Monocyte (primary cell): ENCODE data around the gene GNPDA1.

GRCh38 chr5:142011878-142012917 is 629 bp downstream of the GNPDA1 start:
- PRO-cap, 2 experiments, result no peak in any of the 2 experiments

DNA sequence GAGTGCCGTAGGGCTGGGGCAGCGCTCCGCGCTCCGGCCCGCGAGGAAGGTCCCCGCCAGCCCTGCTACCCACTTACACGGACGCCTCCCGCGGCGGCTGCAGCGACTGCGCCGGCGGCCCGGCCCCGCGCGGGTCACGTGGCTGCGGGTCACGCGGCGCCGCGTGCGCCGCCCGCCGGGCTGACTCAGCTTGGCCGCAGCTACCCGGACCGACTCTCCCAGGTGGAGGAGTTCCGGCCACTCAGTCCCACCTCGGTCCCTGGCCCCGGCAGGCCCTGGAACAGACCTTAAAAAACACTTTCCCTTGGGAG is at the start of gene GNPDA1:
GNPDA1 (minus strand) TSS at position 110 of the 311 bp plus-strand sequence.
- PRO-cap, 2 experiments, result peak in 2 of 2 experiments; most common plus-strand start position 244 of the sequence (in 2); most common minus-strand start position 75 of the sequence (in 1)

- PRO-cap, 2 experiments, result no peak in any of the 2 experiments
Measured at GRCh38 chr5:142015714-142016691, 3.2 kb upstream of the GNPDA1 start.

DNA sequence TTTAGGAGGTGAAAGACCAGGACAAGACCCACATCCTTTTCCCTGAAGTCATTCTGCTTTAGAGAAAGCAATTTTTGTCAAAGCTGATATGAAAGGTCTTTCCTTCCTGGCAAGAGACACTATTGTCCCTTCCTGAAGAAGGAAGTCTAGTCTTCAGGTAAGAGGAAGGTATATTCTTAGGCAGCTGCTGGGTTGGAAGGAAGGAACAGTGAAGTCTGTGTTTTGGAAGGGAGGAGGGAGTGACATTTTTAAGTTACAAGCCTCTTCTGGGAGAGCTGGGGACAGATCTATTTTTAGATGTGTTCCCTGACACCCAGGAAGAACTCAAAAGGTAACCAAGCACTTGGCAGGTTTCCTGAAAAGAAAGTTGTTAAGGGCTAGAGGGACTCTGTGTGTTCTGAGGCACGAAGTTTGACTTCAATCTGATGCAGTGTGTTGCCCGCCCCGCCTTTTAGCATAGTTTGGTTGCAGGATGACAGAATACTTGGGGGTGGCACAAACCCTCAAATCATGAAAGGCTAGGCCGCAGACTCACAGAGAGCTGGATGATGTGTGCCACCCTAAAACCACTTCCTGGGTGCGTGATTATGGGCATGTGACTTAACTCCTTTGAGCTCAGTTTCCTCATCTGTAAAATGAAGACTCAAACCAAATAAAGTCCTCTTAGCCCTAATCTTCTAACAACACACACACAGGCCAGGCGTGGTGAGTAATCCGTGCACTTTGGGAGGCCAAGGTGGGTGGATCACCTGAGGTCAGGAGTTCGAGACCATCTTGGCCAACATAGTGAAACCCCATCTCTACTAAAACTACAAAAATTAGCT is 13.0 kb upstream of the NDFIP1 start:
- PRO-cap, 2 experiments, result no peak in any of the 2 experiments

GRCh38 chr5:142097636-142098363 is 10.8 kb upstream of the NDFIP1 start:
- PRO-cap, 2 experiments, result no peak in any of the 2 experiments

- PRO-cap, 2 experiments, result no peak in any of the 2 experiments
Measured at GRCh38 chr5:142104475-142105016, 4.0 kb upstream of the NDFIP1 start.

- PRO-cap, 2 experiments, result peak in 2 of 2 experiments; most common plus-strand start chr5:142108453 (in 1); most common minus-strand start chr5:142108688 (in 2)
Measured at GRCh38 chr5:142108242-142108718, 299 bp upstream of the NDFIP1 start.

- PRO-cap, 2 experiments, result no peak in any of the 2 experiments
Measured at GRCh38 chr5:142114664-142115054, 6.1 kb downstream of the NDFIP1 start.

GRCh38 chr5:142131732-142132151 is 23.2 kb downstream of the NDFIP1 start:
- PRO-cap, 2 experiments, result no peak in any of the 2 experiments

DNA sequence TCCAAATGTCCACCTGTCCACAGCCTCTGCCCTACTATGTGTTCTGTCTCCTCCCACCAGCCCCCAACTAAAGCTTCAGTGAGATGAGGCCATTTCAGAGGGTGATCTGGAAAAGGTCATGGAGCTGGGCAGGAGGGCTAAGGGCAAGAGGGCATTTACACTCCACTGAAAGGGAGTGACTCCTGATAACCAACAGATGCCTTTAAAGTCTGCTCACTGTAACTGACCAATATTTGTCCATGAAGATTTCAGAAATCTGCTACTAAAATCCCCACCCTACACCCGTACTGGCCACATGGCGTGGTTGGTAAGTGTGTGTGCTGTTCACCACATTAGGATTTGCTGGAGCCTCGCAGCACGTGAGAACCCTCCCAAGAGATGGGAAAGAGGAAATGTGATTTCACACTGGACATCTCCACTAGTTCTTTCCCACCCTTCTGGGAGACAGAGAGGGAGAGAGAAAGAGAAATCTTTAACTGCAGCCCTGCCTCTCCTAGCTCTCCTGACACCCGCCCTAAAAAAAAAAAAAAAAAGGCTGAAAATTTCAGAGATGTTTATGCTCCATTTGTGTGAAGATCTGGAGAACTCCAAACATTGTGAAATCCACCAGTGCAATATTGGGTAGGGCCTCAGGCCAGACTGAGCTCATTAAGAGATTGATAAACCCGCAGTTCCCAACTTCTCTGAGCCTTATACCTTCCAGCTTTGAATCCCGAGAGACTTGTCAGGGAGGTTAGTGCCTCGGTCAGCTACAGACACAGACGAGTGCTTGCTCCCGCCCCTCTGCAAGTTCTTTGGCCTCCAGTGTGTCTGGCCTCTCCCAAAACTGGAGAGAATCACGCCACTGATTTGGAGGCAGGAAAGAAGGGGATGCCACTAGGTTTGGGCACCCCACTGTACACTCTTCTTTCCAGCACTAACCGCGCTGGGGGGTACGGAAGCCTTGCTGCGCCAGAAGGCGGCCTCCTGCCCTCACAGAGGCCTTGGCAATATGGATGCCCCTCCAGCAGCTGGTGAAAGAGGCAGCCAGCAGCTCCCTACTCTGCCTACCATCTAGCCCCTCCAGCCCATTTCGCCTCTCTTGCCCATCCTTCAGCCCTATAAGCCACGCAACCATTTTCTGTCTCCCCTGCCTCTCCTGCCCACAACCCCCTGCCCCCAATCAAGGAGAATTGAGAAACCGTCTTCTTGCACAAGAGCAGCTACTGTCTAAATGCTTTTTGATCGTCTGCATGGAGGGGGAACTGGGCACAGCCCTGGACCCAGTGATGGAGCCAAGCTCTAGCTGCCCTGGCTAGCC is 1.8 kb downstream of the SPRY4 start:
- PRO-cap, 2 experiments, result no peak in any of the 2 experiments

DNA sequence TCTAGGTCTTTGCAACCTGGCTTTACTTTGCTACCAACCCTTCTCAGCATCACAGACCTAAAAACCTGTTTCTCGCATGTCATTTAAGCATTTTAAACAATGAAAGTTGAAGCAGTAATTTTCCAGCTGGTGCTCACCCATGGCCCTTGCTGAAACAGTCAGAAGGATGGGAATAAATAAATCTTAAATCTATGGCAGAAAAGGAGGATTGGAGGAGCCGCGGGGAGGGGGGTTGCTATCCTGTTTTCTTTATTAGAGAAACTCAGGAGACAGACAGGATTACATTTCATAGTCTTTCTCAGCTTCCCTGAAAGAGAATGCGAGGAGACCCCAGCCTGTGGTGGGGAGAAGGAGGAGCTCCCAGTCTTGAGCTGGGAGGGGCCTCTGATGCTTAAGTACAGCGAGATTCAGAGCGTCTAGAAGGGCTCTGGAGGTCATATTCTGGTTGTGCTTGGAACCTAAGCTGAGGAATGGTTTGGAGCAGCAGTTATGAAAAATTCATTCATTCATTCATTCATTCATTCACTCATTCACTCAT is 2.2 kb upstream of the SPRY4 start:
- PRO-cap, 2 experiments, result no peak in any of the 2 experiments

GRCh38 chr5:142342106-142342915 is 17.5 kb upstream of the SPRY4 start:
- PRO-cap, 2 experiments, result no peak in any of the 2 experiments

GRCh38 chr5:142441491-142442139 is 116.8 kb upstream of the SPRY4 start:
- PRO-cap, 2 experiments, result no peak in any of the 2 experiments

GRCh38 chr5:142548983-142549234 is 137.0 kb downstream of the FGF1 start:
- PRO-cap, 2 experiments, result no peak in any of the 2 experiments

- PRO-cap, 2 experiments, result no peak in any of the 2 experiments
Measured at GRCh38 chr5:142590755-142591105, 95.2 kb downstream of the FGF1 start.

DNA sequence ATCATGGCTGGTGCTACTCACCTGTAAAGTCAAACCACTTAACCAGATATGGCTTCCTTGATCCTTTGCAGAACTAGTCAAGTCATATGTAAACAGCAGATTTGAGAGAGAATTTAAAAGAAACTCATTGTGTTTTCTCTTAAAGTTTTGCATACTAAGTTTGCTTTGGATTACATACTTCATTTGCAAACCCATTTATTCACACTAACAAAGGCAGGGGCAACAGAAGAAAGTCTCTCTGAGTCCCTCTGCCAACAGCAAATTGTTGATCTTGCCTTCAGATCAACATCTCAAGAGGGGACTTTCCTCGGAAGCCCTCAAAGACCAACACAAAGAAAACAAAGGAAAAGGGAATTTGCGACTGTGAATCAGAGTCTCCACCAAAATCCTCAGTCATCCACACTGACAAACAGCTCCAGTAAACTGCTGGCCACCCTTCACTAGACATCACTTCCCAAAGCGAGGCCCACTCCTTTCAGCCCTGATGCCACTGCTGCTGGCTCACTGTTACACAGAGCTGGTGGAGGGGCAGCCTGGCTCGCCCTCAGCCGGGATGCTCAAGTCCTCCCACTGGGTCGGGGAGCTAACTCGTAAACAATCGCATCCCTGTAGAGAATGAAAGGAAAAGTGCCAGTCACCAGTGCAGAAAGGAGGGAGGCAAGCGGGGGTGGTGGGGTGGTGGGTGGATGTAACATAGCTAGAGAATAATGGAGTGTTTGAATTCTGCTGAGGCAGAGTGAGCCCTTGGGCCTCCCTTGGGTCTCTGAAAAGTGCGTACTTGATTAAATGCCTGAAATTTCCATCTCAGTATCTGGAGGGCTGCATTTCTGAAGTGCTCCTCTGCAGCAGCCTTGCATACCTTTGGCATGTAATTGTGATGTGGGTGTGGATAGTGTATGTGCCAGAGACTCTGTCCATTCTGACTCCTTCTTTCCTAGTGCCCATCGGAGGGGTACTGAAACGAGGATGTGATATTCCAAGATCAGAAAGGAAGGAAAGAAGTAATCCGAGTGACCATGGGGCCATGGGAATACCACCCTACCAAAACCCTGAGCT is 1.3 kb downstream of the FGF1 start:
- PRO-cap, 2 experiments, result no peak in any of the 2 experiments

DNA sequence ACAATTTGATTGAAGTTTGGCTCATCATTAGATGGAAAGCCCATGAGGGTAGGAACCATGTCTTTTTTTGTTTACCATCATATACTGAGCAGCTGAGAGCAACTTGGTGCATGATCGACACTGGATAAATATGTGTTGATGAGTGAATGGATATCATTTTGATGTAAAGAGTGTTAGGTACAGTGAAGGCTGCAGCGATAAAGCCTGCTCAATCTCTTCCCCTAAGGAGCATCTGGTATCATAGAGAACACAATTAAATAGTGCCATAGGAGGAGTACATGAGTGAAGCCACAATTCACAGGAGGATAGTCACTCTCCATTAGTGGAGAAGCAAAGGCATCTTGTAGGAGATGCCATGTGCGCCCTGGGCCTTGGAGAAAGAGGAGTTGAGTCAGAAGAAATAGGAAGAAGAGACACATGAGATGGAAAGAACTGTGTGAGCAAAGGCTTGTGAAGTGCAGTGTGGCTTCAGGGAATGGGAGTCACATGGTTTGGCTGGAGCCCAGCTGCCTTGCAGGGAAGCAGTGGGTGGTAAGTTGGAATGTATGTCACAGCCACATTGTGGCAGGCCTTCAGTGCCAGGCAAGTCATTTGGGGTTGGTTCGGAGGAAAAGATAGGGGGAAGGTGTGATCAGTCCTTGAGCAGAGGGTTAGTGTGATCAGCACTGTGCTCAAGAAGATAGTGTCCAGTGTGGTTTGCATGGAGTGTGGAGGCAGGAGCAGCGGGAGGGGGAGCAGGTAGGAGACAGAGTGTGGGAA is 46.2 kb downstream of the ARHGAP26 start:
- PRO-cap, 2 experiments, result no peak in any of the 2 experiments

DNA sequence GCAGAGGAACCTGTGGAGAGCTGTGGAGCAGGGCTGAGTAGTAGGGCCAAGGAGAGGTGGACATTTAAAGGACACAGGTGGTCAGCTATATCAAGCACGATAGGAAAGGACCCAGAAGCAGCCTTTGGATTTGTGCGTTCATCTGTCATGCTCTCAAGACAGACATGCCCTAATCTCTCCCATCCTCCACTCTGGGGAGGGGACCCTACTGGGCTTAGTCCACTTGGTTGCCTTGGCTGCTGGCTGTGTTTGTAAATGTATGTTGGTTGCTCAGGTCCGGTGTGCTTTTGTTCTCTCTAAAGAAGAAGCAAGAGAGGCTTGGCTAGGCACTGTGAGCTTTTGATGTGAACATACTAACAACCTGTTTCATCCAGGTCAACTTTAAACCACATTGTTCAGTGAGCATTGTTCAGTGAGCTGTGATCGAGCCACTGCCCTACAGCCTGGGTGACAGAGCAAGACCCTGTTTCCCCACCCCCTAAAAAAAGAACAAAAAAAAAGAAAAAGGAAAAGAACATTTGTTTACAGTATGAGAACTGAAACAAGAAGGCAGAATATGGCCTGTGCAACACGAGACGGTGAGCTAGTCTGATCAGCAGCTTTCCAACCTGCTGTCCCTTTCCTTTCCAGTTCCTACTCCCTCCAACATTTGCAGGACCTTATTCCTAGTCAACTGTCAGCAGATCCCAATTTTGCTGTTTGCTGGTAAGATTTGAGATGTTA is 228.2 kb downstream of the ARHGAP26 start:
- PRO-cap, 2 experiments, result no peak in any of the 2 experiments

GRCh38 chr5:143183319-143183995 is 220.0 kb downstream of the NR3C1 start:
- PRO-cap, 2 experiments, result no peak in any of the 2 experiments

DNA sequence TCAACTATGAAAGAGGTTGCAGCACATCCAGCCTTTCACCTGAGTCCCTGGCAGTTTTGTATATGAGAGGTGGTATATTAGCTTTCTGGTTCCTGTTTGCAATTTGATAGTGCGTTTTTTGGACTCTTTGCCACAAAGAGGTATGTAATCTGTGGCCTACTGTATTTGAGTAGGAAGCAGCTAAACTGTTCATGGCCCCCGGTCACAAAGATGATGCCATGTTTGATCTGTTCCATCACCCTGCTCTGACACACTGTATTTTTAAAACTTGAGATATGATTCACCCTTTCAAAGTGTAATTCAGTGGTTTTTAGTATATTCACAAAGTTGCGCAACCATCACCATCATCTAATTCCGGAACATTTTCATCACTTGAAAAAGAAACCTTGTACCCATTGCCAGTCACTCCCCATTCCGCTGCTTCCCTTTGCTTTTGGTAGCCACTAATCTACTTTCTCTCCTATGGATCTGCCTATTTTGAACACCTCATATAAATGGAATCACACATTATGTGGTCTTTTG is 141.8 kb downstream of the NR3C1 start:
- PRO-cap, 2 experiments, result peak in 2 of 2 experiments; most common plus-strand start position 412 of the sequence (in 2); most common minus-strand start position 206 of the sequence (in 1)